Myometrial cell (primary cell): Measurements from ENCODE around the gene HDAC11.

- RAMPAGE, long total RNA = no peak
Measured at GRCh38 chr3:12138907-12139587, 19.7 kb downstream of the TIMP4 start.

- RAMPAGE, long total RNA = no peak
Measured at GRCh38 chr3:12154801-12155229, 3.9 kb downstream of the TIMP4 start.

- RAMPAGE, long total RNA = no peak
Measured at GRCh38 chr3:12155691-12156336, 2.9 kb downstream of the TIMP4 start.

GRCh38 chr3:12193222-12193955, 34.7 kb upstream of the TIMP4 start:
- RAMPAGE, long total RNA = no peak

- RAMPAGE, long total RNA = no peak
Measured at GRCh38 chr3:12322803-12323502, 34.1 kb downstream of the PPARG start.

DNA sequence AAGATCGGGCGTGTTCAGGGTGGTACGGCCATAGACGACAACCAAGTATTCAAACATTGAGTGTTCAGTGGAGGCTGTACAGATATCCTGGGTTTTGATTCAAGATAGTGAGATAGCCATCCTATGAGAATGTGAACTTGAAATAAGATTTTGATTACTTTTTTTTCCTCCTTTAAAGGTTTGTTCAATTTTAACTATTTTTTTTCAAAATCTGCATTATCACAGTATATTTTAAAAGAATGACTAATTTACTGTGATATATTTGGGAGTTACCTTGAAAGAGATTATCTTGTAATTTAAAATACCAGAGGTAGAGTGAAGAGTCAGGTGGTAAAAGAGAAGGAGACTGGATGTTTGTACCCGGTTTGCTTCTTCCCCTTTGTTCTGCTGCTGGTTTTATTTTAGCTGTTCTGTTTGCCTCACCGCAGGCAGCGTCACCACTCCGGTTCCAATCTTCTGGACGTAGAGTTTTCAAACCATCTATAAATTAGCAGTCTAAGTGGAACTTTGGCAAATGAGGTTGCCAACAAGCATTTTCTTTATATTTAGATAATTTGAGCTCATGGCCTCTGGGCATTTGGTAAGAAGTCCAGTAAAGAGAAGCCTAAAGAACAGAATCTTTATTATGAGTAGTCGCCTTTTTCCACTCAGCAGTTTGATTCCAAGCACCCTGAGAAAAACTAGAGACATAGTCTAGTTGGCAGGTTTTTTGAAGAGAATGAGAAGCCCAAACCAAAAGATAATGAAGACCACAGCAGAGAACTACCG, 38.1 kb downstream of the PPARG start:
- RAMPAGE, long total RNA = no peak

DNA sequence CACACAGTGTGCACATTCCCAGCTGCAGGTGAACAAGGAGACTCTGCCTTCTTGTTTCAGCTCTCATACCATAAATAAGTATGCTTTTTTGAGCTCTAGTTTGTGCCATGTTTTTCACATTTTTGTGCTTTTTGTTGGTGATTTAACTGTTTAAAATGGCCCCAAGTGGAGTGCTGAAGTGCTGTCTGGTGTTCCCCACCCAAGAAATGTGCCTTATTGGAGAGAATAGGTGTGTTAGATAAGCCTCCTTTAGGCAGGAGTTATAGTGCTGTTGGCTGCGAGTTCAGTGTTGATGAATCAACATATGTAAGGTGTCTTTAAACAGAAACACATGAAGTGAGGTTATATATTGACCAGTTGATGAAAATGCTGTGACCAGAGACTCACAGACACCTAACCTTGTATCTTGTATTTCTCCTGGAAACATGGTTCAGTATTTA, 2.9 kb upstream of the TSEN2 start:
- RAMPAGE, long total RNA = no peak

DNA sequence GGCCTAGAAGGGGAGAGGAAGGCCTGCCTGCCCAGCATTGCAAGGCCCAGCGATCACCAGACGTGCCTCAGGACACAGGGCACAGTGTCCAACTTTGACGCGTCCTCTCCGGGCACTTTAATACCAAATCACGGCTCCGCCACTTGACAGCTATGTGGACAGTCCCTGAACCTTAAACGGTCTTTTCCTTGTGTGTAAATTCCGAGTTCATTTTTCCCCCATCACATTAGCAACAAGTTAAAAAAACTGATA, 418 bp upstream of the RAF1 start:
- RAMPAGE, long total RNA = no peak

DNA sequence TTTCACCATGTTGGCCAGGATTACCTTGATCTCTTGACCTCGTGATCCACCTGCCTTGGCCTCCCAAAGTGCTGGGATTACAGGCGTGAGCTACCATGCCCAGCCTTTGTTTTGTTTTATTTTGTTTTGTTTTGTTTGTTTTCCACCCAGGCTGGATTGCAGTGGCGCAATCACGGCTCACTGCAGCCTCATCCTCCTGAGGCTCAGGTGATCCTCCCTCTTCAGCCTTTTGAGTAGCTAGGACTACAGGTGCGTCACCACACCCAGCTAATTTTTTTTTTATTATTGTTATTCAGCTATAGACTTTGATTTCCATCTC, 12.7 kb upstream of the RAF1 start:
- RAMPAGE, long total RNA = no peak

- RAMPAGE, long total RNA = no peak
Measured at GRCh38 chr3:12900012-12900439, 58.7 kb upstream of the RPL32 start.

DNA sequence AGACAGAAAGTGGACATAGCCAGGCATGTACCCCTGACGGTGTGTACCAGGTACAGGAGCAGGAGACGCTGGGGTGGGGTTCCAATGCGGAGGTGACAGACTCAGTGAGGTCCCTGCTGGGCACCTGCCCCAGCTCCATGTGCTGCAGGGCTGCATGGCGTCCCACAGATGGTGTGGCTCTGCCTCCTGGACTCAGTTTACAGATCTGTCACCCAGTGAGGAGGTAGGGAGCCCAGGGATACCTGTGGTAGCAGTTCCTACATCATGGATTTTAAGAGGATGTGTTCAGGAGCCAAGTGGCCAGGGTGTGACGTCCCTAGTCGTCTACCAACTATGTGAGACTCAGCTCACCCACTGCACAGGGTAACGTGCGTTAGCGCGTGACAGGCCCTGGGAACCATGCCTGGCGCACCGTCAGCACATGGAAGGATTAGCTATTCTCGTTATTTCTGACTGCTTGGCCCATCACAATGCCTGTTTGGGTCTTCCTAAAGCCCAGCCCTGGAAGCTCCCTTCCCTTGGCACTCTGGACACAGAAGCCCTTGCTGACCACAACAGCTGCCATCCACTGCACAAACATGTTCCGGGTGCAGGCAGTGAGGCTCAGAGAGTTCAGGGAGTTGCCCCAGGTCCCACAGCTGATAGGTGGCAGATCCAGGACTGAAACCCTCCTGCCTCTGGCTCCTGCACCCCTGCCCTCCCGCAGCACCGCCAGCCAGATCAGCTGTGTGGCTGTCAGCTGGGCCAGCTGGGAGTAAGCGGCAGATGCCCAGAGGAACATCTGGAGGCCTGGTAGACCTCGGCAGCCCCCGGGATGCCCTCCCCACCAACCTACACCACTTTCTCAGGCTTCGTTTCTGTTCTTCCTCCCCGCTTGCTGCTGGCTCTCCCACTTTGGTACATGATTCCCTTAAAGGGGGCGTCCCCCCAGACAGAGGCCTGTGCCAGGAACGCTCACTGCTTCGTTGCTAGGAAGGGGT, 91.0 kb upstream of the RPL32 start:
- RAMPAGE, long total RNA = no peak

DNA sequence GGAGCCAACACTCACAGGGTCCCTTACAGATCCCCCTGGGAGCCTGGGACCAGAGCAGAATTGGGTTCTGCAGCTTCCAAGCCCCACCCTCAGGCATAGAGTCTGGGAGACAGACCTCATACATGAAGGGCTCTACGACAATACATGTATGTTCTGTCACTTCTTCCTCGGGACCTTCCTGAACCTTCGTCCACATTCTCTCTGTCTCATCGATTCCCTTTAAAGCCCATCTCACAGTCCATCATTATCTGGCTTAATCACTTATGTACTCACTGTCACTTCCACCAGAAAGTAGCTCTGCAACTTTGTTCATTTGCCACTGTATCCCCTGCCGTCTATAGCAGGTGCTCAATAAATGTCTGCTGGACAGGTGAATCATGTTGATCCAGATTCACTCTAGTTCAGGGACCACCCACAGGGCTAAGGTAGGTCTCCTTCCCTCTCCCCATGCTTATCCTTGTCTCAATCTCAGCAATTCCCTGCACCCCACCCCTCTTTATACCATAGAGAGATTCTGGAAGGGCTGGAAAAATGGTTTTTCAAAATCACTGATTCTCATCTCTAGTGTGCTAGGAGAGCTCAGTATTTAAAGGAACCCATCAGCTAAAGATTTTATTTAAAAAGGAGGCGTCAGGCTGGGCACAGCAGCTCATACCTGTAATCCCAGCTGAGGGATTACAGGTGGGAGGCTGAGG, 96.7 kb downstream of the IQSEC1 start:
- RAMPAGE, long total RNA = no peak

DNA sequence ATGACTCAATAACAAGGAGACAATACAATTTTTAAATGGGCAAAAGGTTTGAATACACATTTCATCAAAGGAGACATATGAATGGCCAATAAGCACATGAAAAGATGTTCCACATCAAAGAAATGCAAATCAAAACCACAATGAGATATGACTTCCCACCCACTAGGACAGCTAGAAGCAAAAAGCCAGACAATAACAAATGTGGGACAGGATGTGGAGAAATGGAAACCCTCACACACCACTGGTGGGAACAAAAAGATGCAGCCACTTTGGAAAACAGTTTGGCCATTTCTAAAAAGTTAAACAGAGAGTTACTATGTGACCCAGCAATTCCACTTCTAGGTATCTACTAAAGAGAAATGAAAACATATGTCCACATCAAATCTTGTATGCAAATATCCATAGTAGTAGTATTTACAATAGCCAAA, 70.6 kb downstream of the IQSEC1 start:
- RAMPAGE, long total RNA = no peak

DNA sequence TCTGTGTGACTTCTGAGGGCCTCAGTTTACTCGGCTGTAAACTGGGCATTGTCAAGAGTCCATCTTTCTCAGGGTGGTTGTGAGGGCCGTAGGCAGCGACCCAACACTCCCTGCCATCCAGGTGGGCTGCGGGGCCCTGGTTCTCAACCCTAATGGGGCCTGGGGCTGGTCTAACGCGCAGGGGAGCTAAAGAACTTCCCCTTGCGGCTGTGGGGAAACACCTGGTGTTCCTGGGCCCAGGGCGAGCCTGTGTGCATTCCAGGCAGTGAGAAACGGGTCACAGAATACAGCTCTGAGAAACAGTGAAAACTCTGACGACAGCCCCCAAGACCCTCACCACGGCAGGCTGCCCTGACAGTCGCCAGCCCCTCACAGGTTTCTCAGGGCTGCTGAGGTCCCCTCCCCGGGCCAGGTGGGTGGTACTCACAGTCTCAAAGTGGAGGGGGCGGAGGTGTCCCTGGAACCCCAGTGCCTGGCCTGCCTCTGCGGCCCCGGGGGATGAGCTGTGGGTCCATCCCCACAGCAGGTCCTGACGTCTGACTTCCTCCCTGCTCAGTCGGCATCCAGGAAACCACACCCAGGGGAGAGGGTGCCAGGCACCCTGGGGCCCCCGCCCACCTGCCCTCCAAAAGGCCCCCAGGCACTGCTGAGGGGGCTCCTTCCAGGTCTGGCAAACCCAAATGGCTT, 57.9 kb downstream of the IQSEC1 start:
- RAMPAGE, long total RNA = no peak

DNA sequence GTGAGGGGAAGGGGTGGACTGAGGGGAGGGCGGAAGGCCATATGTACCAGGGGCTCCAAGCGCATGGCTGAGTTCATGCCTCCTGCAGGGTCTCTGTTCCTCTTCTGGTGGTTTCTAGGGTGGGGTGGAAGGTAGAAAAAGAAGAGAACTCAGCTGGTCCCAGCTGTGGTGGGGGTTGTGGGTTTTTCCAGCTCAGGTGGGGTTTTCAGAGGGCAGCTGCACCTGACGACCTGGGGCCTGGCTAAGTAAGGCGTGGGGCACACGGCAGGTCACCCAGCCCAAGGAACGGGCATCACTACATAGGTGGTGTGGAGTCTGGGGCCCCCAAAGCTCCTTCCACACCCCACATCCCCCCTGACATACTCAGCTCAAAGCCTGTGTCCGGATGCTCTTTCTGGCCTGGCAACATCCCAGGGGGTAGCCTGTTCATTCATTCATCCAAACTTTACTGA, 10.8 kb upstream of the IQSEC1 start:
- RAMPAGE, long total RNA = no peak

DNA sequence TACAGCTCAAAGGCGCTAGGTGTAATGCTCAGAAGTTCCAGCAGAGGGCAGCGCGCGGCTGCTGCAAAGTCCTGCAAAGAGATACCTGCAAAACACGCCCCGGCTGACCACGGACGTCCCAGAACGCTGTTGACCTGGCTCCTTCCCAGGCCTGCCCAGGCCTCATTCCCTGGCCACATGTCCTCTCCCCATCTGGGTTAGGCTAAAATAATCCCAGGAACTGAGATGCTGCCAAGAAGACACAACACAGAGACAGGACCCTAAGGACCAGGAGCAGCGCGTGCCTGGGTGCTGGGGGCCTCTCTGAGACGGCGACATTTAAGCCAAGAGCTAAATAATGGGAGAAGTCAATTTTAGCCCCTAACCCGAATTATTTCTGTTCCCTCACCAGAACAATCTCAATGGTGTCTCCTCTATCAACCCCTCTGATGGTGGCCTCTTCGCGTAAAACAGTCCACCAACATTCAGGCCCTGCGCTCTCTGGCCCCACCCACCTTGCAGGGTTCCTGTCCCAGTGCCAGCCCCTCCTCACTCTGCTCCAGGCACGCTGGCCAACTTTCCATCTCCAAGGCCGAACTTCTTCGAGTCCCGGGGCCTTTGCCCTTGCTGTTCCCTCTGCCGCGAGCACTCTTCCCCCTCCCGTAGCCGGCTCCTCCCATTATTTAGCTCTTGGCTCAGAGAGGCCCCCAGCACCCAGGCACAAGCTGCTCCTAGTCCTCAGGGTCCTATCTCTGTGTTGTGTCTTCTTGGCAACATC, 19.2 kb upstream of the IQSEC1 start:
- RAMPAGE, long total RNA = no peak

DNA sequence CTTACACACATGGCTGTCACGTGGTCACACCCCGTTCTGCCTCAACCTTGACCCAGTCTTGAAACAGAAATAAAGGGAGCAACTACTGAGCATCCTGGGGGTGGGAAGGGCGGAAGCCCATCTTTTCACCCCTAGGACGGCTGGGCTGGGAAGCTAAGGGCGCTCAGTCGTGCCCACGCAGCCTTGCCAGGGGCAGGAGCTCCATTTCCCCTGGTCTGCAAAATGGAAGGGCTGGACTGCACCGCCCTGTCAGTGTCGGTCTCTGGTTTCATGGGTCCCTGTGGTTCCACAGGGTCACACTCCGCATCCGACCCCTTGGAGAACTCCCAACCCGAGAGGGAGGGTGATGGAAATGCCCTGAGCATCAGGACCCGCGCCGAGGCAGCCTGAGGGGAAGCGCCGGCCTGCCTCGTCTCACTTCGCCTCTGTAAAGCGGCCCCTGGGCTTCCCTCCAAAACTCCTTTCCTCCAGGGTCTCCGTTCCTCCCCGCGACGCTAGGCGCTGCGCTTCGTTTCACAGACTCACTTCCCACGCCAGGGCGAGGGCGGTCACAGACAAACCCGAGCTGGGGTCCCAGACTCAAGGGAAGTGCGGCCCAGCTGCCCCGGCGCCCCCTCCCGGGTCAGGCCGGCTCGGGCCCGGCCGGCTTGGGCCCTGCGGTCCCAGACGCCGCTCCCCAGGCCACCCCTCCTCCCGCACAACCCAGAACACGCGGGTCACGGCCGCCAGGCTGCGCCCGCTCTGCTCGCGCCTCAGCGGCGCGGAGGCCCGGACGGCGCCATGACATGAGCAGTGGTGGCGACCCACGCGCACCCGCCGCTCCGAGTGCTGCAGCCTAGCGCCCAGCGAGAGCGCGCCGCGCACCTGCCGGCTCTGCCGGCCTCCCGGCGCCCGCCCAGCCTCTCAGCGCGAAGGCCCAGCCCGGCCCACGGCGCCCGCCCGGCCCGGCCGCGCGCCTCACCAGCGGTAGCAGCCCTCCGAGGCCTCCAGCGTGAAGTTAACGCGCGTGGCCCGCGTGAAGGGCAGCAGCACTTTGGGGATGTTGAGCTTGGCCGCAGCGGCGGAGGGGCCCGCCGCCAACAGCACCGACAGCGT, 676 bp downstream of the NUP210 start:
- RAMPAGE, long total RNA = no peak

DNA sequence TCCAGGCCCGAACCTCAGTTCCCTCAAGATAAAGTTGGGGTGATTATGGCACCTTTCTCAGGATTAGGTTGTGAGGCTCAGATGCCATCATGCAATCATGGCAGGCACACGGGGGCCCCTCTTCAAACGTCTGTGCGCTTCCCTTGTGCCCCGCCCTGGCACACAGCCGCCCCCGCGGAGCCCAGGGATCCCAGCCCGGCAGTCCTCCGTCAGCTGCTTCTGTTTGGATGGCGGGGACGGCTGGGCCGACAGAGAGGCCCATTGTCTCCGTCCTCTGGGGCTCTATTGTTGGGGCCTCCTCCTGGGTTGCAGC, 864 bp upstream of the HDAC11 start:
- RAMPAGE, long total RNA = no peak

GRCh38 chr3:13479599-13480529, at the start of gene HDAC11:
TSS of gene HDAC11 (plus strand) at chr3:13480306.
- RAMPAGE, long total RNA = no peak

DNA sequence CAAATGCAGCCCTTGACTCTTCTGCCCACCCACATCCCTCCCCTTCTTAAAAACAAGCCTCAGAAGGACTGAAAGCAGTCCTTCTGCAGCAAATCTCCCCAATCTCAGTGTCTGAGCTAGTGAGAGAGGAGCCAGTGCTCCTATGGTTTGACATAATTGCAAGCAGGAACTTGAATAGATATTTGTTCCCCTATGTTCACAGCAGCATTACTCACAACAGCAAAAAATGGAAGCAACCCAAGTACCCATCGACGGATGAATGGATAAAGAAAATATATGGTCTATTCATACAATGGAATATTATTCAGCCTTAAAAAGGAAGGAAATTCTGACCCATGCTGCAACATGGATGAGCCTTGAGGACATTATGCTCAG, 18.3 kb upstream of the FBLN2 start:
- RAMPAGE, long total RNA = no peak